PFSK-1 (cell line): ENCODE measurements around a stretch of chr4.

- RRBS = no CpG with 5 or more reads among the region's 1 CpG
Measured at GRCh38 chr4:435359-435937, 63.5 kb downstream of the ZNF721 start.

DNA sequence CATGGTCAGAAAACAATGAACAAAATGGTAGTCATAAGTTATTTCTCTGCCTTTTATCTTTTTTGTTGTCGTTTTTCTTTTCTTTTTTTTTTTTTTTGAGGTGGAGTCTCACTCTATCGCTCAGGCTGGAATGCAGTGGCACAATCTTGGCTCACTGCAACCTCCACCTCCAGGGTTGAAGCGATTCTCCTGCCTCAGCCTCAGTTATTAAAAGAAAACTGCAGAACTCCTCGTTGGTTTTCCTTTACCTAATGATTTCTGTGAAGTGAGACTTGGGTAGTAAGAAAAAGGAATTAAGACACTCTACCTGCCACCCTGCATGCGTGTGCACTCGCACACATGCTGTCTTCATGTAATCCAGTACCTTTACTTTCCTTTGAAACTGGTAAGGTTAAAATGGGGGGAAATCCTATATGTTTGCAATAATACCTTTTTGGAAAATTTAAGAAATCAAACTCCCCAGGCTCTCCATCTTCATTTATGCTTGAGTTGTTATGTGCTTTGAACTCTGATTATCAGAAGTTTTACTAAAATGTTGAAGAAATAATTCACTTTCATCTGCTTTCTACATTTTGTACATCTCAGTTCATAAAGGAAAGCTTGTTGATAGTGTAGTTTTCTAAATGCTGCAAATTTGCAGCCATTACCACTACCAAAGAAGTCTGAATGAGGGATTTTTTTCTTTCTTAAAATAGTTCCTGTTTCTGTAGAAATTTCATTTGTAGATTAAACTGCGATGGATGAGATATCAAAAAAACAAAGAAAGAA lies 32.9 kb downstream of the ZNF721 start:
- RRBS = no CpG with 5 or more reads among the region's 7 CpGs

DNA sequence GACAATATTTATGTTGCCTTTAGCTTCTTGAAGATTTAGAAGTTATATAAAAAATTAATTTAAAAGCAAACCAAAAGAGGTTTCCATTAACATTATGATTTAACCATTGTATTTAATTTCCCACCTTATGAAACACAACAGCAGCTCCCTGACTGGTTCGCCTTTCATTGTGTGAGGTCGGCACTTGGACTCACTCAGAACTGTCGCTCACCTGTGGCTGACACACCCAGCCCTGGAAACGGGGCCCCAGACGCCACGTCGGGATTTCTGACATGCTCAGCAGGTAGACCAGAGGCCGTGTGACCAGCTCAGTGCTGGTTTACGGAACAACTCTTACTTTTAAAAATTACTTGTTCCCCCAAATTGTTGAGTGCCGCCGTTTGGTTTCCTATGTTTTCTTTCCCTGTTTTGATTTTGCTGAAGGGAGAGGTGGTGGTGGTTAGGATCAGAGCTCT lies 59.4 kb downstream of the CPLX1 start:
- RRBS = no CpG with 5 or more reads among the region's 11 CpGs

DNA sequence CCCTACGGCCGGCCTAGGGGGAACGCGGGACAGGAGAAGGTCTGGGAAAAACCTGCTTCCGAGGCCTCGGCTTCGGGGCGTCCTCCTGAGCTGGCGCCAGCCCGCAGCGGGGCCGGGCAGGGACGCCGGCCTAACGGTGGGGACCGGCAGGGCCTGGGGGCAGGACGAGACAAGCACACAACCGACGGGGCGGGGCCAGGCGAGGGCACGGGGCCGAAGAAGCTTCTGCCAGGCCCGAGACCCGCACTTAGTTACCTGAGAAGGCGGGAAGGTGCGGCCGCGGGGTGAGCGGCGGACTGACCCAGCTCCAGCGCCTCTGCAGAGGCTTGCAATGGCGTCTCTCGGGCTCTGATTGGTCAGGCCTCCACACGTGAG lies 44.4 kb downstream of the CPLX1 start:
- RRBS = 2% methylated on average over 7 of the region's 35 CpGs

DNA sequence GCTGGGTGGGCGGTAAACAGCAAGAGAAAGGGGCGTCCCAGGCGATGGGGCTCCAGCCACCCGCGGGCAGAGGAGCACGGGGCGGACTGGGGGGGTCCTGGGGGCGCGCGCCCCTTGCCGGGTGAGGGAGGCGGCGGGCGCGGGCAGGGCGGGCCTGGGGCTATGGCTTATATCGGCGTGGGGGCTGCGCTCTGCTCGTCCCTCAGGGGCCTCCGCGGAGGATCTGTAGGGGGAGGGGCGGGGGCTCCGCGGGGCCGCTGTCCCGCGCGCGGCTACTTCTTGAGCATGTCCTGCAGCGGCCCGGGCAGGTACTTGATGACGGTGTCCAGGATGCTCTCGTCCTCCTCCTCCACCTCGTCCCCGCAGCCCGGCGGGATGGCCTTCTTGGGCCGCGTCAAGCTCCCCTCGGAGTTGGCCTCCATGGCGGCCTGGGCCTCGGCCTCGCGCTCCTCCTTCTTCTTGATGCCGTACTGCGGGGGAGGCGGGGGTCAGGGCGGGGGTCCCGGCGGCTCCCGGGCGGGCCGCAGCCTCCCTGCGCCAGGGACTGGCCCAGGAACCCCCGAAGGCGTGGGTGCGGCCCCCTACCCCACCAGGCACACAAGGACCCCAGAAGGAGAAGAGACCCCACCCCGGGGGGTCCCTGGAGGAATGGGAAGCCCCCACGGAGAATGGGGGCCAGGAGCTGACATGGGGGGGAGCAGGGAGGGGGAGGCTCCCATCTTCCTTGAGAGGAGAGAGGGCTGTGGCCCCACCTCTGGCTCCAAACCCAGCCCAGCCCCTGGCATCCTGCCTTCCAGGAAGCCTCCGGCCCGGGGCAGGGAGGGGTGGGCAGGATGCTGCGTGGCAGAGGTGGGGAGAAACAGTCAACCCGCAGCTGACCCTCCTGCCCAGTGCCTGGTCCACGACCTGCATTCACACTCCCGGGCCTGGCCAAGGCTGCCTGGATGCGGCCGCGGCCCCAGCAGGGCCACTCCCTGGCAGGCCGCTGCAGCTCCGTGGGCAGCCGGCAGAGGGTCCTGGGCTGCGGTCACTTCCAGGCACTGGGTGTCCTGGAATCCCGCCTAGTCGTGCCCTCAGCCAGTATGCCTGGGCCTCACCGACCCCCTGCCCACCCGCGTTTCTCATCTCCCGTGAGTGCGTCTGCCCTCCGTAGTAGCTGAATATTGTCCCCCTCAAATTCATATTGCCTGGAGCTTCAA lies 39.3 kb downstream of the CPLX1 start:
- RRBS = 77% methylated on average over 16 of the region's 81 CpGs

- RRBS = no CpG with 5 or more reads among the region's 9 CpGs
Measured at GRCh38 chr4:798869-799378, 27.0 kb downstream of the CPLX1 start.

DNA sequence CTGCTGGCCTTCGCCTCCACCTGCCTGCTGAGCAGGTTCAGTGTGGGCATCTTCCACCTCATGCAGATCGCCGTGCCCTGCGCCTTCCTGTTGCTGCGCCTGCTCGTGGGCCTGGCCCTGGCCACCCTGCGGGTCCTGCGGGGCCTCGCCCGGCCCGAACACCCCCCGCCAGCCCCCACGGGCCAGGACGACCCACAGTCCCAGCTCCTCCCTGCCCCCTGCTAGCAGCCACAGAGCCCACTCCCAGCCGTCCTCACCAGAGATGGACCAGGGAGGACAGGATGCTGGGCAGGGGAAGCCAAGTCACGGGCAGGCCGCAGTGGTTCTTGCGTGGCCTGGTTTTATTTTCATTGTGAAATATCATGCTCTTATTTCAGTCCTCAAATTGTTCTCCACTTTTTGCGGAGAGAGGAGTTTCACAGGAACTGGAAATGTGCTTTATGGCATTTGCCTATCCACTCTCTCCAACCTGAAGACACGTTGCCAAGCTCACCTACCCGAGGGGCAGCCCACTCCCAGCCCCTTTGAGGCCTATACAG lies 15.0 kb downstream of the DGKQ start:
- RRBS = no CpG with 5 or more reads among the region's 21 CpGs

GRCh38 chr4:986348-986828 lies 456 bp upstream of the IDUA start:
- RRBS = no CpG with 5 or more reads among the region's 12 CpGs

GRCh38 chr4:991645-992411 lies 1.4 kb downstream of the SLC26A1 start:
- RRBS = 92% methylated on average over 12 of the region's 35 CpGs

- RRBS = no CpG with 5 or more reads among the region's 3 CpGs
Measured at GRCh38 chr4:1127947-1128256, 14.5 kb upstream of the RNF212 start.

DNA sequence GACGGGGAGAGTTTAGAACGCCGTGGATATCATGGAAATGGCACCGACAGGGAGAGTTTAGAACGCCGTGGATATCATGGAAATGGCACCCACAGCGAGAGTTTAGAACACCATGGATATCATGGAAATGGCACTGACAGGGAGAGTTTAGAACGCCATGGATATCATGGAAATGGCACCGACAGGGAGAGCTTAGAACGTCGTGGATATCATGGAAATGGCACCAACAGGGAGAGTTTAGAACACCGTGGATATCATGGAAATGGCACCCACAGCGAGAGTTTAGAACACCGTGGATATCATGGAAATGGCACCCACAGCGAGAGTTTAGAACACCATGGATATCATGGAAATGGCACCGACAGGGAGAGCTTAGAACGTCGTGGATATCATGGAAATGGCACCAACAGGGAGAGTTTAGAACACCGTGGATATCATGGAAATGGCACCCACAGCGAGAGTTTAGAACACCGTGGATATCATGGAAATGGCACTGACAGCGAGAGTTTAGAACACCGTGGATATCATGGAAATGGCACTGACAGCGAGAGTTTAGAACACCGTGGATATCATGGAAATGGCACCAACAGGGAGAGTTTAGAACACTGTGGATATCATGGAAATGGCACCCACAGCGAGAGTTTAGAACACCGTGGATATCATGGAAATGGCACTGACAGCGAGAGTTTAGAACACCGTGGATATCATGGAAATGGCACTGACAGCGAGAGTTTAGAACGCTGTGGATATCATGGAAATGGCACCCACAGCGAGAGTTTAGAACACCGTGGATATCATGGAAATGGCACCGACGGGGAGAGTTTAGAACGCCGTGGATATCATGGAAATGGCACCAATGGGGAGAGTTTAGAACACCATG lies 25.1 kb downstream of the SPON2 start:
- RRBS = no CpG with 5 or more reads among the region's 37 CpGs

GRCh38 chr4:1227459-1228659 lies 21.1 kb downstream of the CTBP1 start:
- RRBS = 97% methylated on average over 7 of the region's 53 CpGs

GRCh38 chr4:1294473-1295532 lies 5.1 kb downstream of the MAEA start:
- RRBS = 85% methylated on average over 3 of the region's 31 CpGs

GRCh38 chr4:1605401-1606046 lies 78.6 kb downstream of the FAM53A start:
- RRBS = no CpG with 5 or more reads among the region's 27 CpGs

- RRBS = no CpG with 5 or more reads among the region's 42 CpGs
Measured at GRCh38 chr4:1721838-1722678, 737 bp downstream of the TACC3 start.

DNA sequence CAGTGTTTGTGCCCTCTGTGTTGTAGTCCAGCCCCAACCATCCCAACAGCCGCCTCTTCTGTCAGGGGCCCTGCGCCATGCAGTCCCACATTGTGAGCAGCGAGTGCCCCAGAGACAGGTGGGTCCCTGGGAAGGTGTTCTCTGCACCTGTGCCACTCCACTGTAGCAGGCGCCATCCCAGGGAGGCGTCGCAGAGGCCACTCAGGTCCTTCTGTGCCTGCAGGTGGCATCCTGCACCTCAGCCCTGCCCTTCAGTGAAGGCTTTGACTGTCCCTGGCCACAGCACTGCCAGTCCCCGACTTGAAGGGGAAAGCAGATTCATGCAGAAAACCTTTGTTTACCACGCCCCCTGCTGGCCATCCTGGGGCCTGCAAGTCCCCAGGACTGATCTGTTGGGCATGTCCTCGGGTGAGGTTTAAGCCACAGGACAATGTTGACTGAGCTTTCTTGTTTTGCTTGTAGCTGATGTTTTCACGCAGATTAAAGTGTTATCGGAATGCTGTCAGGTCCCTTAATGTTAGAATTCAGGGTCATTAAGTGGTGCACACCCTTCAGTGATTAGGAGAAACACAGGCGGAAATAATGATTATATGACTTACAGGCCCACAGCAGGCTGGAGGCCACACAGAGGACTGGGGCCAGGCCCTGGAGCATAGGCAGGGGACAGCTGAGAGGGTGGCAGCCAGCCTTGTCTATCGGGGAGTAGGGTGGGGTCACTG lies 4.9 kb downstream of the TACC3 start:
- RRBS = no CpG with 5 or more reads among the region's 13 CpGs

GRCh38 chr4:1750754-1751264 lies 29.5 kb downstream of the TACC3 start:
- RRBS = 87% methylated on average over 4 of the region's 10 CpGs

- RRBS = 59% methylated on average over 3 of the region's 51 CpGs
Measured at GRCh38 chr4:1861762-1863122, 6.3 kb upstream of the LETM1 start.

DNA sequence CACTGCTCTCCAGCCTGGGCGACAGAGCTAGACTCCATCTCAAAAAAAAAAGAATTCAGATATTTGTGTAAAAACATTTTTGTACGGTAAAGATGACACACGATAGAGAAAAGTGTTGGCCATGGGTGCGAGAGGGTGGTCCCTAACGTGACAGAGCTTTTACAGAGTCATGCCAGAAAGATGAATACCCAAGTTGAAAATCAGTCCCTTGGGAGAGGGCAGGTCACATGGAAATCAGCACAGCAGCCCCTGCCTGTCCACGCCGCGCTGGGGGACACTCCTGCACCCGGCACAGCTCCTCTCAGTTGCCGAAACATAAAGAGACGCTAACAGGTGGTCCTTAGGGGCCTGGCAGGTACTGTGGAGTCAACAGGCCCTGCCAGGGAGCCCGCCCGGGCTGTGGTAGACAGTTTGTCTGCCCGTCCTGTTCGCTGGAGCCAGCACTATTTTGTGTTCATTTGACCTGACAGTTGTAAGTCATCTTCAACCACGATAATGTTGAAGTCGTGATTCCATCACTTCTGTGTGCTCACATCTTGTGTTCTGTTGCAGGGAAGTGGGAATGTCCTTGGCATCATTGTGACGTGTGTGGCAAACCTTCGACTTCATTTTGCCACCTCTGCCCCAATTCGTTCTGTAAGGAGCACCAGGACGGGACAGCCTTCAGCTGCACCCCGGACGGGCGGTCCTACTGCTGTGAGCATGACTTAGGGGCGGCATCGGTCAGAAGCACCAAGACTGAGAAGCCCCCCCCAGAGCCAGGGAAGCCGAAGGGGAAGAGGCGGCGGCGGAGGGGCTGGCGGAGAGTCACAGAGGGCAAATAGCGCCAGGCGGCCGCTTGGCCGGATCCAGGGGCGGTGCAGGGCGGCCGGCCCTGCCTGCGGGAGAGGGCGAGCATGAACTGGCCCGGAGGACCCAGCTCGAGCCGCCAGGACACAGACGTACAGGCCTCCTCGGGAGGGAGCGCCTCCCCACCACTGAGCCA lies 30.4 kb downstream of the NELFA start:
- RRBS = 95% methylated on average over 7 of the region's 46 CpGs

DNA sequence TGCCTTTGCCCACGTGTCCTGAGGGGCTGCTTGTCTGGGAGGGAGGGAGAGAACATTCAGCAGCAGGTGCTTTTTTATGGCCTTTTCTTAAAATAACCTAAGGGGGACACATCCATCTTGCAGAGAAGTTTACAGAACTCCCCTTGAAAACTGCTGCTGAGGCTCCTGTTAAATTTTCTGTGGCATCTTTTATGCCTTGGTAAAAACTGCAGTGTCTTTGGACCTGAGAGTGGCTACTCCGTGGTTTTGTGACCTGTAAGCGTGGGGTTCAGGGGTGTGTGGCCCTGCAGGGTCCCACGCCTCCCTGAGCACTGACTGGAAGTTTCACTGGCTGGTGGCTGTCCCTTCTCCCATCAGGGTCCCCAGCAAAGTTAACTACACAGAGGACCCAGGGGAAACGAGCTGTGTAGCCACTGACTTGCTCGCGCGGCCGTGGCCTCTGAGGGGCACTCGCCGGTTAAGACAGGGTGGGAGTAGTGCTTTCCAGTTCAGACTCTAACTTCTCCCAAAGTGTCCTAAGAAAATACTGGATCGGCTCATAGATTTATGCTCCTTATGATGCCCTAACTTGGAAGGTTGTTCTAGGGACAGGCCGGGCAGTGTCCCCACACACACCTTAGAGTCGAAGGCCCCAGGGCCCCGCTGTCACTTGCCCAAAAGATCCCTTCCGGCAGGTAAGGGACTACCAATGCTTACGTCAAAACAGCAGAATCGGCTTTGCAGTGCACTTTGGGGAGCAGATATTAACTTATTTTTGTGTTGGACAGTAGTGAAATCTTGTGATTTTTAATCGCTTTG lies 28.2 kb downstream of the NELFA start:
- RRBS = 95% methylated on average over 4 of the region's 19 CpGs